HT1080 (cell line): ENCODE measurements around the genes OR4X2, FOLH1, OR4A15, OR5D14, OR5I1, OR5AP2, OR9G1 and APLNR.

DNA sequence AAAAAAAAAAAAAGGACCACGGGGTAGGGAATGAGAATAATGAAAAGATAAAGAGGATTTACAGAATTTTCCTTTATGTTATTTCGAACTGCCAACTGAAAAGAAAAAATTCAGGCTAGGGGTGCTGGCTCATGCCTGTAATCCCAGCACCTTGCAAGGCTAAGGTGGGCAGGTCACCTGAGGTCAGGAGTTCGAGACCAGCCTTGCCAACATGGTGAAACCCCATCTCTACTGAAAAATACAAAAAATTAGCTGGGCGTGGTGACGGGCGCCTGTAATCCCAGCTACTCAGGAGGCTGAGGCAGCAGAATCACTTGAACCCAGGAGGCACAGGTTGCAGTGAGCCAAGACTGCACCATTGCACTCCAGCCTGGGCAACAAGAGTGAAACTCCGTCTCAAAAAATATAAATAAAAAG is 24.6 kb downstream of the FNBP4 start:
RAMPAGE:
- cytosol, long total RNA, result no peak
- long total RNA, result no peak
- nucleus, long total RNA, result no peak

DNA sequence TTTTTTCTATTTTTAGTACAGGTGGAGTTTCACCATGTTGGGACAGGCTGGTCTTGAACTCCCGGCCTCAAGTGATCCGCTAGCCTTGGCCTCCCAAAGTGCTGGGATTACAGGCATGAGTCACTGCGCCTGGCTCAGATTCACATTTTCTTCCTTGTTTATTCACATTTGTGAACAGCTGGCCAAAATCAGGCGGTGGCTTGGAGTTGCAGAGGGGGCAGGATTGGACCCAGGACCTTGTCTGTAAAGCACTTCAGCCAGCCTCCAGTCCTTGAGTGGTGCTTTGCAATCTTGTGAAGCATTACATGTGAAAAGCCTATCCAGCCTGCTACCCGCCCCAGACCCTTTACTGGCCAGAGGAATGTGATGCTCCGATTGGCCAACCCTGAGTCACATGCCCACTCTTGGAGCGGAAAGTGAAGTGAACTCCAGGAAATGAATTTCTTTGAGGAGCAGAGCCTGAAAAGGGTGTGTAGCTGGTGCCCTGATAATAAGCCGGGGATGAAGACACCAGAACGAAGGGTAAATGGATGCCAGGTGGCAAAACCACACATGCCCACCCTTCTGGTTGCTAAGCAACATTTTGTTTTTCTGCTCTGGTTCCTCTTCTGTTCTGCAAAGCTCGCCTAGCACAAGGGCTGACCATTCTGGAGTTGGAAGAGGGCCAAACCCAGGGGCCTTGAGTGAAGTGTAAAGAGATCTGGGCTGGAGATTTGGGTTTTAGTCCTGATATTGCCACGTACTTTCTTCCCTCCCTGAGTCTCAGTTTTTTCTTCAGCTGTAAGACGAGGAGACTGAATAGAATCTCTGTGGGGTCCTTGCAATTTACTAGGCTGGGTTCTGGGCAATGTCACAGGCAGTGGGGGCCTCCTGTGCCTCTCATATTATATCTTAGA is 62.4 kb upstream of the PTPRJ start:
RAMPAGE:
- cytosol, long total RNA, result no peak
- long total RNA, result no peak
- nucleus, long total RNA, result no peak

GRCh38 chr11:48013176-48014243 is 33.2 kb downstream of the PTPRJ start:
RAMPAGE:
- cytosol, long total RNA, result no peak
- long total RNA, result no peak
- nucleus, long total RNA, result no peak

DNA sequence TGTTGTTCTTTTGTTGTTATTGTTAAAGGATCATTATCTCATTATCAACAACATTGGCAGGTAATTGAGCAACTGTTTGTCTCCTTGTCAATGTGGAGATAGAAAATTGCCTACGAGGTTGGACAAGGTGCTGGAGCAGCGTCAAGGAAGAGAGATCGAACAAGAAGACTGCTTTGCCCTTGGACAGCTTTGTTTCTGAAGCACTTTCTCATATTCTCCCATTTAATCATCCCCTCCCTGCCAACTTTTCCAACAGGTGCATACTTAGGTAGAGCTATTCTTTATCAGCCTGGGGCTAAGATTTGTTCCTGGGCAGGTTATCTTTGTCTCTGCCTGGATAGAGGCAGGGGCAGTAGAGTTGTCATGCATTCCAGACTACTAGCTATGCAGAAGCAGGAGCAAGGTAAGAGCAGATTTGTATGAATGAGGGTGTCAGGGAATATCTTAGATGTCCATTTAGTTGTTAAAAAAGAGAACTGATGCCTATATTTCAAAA is 82.2 kb downstream of the PTPRJ start:
RAMPAGE:
- cytosol, long total RNA, result no peak
- long total RNA, result no peak
- nucleus, long total RNA, result no peak

DNA sequence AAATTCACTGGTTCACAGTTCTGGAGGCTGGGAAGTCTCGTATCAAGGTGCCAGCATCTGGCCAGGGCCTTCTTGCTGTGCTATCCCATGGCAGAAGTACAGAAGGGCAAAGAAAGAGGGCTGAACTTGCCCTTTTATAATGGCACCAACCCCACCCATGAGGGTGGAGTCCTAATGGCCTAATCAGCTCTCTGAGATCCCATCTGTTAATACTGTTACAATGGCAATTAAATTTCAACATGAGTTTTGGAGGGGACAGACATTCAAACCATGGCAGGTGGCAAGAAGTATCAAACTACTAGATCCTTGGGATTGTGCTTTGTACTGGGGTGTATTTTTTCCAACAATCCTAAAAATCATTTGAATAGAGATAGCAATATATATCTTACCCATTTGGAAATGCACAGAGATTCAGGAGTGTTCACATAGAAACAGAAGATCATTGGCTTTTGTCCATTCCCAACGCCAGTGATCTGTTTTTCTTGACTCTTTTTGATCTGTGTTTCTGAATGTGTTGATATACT is 91.9 kb downstream of the PTPRJ start:
RAMPAGE:
- cytosol, long total RNA, result no peak
- long total RNA, result no peak
- nucleus, long total RNA, result no peak

DNA sequence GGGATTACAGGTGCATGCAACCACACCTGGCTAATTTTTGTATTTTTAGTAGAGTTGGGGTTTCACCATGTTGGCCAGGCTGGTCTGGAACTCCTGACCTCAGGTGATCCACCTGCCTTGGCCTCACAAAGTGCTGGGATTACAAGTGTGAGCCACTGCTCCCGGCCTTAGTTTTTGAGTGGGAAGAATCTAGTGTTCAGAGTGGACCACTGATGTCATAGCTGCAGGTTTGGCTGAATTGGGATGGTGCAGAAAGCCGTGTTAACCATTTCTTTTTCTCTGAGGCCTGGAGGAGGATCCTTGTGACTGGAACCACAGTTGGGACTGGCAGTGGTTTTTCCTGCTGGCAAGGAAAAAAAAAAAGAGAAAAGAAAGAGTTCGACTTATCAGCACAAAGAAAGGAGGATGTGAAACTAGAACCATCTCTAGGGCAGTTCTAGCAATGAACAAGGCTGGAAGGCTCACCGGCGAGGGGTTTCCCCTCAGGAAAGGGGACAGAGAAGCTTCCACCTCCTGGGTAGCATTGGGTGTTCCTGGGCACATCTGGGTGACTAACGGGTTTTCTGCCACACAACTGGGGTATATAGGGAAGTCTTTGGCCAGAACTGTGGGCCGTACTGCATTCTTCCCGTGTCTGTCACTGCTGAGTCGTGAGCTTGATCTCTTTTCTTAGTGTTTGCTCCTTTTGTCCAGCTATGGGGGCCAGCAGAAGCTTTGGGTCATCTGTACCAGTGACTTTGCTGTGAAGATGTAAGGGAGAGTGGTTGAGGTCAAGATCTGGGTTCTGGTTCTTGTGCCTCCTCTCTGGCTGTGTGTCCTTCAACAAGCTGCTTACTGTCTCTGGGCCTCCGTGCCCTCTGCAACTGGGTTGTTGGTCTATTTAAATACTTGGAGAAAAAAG is 109.5 kb upstream of the OR4B1 start:
RAMPAGE:
- cytosol, long total RNA, result no peak
- long total RNA, result no peak
- nucleus, long total RNA, result no peak

DNA sequence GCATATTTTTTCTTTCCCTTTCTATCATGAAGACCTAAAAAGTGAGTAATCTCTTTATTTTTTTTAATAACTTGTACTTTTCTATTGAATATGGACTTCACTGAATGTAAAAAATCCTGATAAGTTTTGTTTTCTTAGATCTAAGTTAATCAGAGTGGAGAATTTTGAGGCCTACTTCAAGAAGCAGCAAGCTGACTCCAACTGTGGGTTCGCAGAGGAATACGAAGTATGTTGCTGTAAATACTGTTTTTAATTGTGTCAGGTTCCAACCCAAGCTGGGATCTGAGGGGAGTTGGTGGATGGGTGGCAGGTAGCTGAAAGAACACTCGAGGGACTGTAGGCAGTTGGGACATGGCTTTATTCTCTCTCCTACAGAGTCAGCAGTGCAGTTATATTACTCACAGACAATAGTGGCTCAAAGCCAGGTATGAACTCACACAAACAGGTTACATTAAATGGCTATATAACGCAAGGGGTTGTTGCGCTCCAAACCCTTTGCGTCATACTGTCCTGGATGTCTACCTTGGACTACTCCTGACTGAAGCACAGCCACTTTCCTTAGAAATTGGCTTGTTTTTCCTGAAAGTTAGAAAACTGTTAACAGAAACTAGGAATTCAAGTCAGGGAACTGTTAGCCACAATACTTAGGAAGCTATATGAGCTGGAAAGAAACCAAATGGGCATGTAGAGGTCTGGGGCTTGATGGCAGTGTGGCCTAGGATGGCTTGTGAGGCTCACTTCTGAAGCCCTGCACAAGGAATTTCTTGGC is 66.5 kb upstream of the OR4B1 start:
RAMPAGE:
- cytosol, long total RNA, result no peak
- long total RNA, result no peak
- nucleus, long total RNA, result no peak

DNA sequence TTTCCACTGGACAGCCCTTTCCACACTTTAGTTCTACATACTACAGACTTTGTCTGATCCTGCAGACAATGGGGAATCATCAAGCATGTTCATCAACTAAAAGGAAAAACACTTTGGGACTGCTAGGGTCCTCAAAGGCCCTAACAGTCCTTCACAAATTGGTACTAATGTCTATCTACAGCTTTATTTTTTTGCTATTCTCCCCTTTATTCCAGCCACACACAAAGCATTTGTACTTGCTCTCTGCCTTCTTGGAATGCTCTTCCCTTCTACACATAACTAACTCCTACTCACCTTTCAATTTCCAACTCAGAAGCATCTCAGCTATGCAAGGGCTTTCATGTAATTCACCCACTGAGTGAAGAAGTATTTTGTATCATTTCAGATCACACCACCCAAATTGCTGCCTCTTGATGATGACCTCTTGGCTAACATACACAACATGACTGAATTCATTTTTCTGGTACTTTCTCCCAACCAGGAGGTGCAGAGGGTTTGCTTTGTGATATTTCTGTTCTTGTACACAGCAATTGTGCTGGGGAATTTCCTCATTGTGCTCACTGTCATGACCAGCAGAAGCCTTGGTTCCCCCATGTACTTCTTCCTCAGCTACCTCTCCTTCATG is at the start of gene OR4X2:
Gene OR4X2 (plus strand): TSS at position 443 of the 625 bp plus-strand sequence.
RAMPAGE:
- cytosol, long total RNA, result no peak
- long total RNA, result no peak
- nucleus, long total RNA, result no peak

RAMPAGE:
- cytosol, long total RNA, result no peak
- long total RNA, result no peak
- nucleus, long total RNA, result no peak
Observed at GRCh38 chr11:49207840-49208881, at the start of gene FOLH1. Gene FOLH1, minus strand, starts transcription at chr11:49208602.

DNA sequence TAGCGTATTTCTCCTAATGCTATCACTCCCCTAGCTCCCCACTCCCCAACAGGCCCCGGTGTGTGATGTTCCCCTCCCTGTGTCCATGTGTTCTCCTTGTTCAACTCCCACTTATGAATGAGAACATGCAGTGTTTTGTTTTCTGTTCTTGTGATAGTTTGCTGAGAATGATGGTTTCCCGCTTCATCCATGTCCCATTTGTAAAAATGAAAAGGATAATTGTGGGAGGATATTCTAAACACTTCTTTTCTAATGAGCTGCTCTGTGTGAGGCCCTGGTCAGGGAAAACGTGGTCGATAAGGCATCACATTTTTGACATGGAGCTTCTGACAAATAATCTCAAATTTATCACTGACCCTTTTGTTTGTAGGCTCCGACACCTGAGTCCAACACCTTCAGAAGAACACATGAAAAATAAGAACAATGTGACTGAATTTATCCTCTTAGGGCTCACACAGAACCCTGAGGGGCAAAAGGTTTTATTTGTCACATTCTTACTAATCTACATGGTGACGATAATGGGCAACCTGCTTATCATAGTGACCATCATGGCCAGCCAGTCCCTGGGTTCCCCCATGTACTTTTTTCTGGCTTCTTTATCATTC is at the start of gene OR4A15:
Gene OR4A15 (plus strand): TSS at position 408 of the 605 bp plus-strand sequence.
RAMPAGE:
- cytosol, long total RNA, result no peak
- long total RNA, result no peak
- nucleus, long total RNA, result no peak

RAMPAGE:
- cytosol, long total RNA, result no peak
- long total RNA, result no peak
- nucleus, long total RNA, result no peak
Observed at GRCh38 chr11:55795206-55795711, at the start of gene OR5D14. Gene OR5D14, plus strand, starts transcription at chr11:55795556.

DNA sequence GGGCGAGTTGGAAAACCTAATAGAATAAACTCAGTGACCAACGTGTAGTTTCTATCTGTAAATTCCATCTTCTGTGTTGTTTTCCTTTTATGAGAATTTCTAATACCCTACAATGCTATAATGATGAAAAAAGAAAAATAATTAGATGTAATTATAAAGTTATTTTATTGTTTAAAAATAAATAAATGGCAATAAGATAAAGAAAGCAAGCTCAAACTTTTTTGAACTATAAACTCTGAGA is at the start of gene OR5I1:
Gene OR5I1 (minus strand): TSS at position 68 of the 241 bp plus-strand sequence.
RAMPAGE:
- cytosol, long total RNA, result no peak
- long total RNA, result no peak
- nucleus, long total RNA, result no peak

GRCh38 chr11:56642257-56642653 is at the start of gene OR5AP2:
Gene OR5AP2, minus strand, starts transcription at chr11:56642439.
RAMPAGE:
- cytosol, long total RNA, result no peak
- long total RNA, result no peak
- nucleus, long total RNA, result no peak

RAMPAGE:
- cytosol, long total RNA, result no peak
- long total RNA, result no peak
- nucleus, long total RNA, result no peak
Observed at GRCh38 chr11:56698678-56699328, at the start of gene OR9G1. Gene OR9G1, plus strand, starts transcription at chr11:56699095.

GRCh38 chr11:57179649-57180755 is 1.8 kb upstream of the LRRC55 start:
RAMPAGE:
- cytosol, long total RNA, result no peak
- long total RNA, result no peak
- nucleus, long total RNA, result no peak

GRCh38 chr11:57237072-57237856 is at the start of gene APLNR:
Gene APLNR, minus strand, starts transcription at chr11:57237250.
RAMPAGE:
- cytosol, long total RNA, result no peak
- long total RNA, result no peak
- nucleus, long total RNA, result no peak

GRCh38 chr11:57321678-57322141 is 3.0 kb downstream of the TNKS1BP1 start:
RAMPAGE:
- cytosol, long total RNA, result no peak
- long total RNA, result no peak
- nucleus, long total RNA, result no peak

DNA sequence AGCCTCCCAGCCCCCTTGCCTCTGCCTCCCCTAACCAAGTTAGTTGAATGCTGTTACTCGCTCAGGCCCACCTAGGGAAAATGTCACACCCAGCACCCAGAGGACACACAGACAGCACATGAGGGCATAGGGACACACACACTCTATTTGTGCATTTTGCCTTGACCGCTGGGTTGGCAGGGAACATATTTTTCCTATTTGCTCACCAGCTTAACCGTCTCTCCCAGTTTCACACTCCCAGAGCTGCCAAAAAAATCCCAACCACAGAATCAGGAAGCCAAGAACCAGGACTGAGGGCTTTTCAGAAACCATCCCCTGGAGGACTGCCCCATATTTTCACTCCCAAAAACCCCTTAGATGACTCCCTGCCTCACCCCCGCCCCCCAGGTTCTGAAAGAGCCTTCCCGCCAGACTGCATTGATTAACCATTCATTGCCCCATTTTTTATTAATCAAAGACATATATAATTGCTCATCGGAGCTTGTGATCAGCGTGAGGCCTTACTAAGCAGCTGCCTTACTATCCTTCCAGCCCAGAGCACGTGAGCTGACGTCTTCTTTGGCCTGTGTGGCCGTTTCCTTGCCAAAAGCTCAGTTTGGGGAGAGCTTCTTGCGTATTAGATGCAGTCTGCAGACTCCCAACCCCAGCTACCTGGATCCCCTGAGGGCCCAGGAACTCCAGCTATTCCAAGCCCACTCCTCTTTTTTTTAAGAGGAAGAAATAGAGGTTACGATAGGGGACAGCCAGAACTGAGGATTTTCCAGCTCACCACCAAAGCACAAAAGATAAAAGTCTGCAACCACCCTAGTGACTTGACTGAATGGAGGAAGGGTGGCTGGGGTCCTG is 639 bp upstream of the SLC43A3 start:
RAMPAGE:
- cytosol, long total RNA, result no peak
- long total RNA, result no peak
- nucleus, long total RNA, result no peak

RAMPAGE:
- cytosol, long total RNA, result no peak
- long total RNA, result no peak
- nucleus, long total RNA, result no peak
Observed at GRCh38 chr11:57453338-57453986, 6.9 kb upstream of the RTN4RL2 start.

RAMPAGE:
- cytosol, long total RNA, result no peak
- long total RNA, result no peak
- nucleus, long total RNA, result no peak
Observed at GRCh38 chr11:57474084-57474410, 13.7 kb downstream of the RTN4RL2 start.